Fibroblast of the aortic adventitia (primary cell): ENCODE data around the genes NUP35 and ASDURF.

GRCh38 chr2:182934520-182934986, 68.1 kb upstream of the FRZB start:
- CAGE, long polyA plus RNA, result no peak

DNA sequence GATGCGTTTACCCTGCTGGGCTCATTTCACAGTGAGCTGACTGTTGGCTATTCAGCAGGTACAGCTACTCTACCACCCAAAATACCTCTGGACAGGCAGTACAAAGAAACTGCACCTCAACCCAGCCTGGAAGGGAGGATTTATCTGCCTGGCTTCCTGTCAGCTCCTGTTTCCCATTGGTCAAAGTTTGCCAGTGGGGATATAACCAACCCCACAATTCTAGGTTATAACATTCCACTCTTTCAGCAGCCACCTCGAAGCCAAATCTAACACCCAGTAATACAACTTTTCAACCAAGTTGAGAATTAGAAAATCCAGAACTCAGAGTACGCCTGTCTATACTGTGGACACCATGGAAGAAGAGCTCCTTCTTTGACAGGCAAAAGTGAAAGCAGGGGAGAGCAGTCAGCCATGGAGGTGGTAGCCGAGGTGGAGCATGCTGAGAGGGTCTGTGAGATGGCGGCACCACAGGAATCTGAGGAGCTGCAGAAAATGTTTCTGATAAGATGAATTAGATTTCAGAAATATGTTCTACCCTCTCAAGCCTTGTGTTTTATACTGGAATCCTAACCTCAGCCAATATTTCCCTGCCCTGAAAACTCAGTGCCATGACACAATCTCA, 10.8 kb downstream of the DUSP19 start:
- CAGE, long polyA plus RNA, result no peak

- CAGE, long polyA plus RNA, result no peak
These were observed at the start of gene NUP35 for GRCh38 chr2:183124095-183125358. Gene NUP35, plus strand, starts transcription at chr2:183124443.

- CAGE, long polyA plus RNA, result no peak
These were observed 31.0 kb upstream of the FAM171B start for GRCh38 chr2:186662922-186663135.

DNA sequence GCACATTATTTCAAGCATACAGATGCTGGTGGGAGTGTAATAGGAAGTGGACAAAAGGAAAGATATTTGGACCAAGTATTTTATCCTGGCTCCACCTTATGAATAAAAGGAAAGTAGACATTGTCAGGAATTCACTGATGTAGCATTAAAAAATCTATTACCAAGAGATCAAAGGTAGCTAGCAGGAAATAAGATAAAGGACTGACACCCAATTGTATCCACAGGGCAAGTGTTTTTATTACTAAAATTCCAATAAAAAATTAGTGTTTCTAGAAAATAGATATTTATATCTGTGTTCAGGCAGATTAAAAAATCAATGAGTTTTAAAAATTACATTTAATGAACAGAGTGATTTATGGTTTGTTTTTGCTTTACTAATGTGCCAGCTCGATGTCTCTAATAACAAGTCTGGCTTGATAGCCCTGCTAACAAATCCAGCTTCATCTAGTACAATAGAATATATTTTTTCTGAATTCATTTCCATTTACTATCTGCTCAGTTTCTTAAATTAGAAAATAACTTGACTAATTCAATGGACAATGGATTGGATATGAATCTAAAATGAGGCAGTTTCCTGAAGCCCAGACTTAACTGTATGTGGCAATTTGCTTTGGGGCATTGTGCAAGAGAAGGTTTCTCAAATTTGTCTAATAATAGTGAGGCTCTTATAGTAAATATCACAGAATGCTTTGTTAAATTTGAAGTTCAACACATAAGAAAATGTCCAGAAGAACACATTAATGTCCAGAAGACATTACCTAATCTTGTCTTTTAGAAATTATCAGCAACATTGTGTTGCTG, 25.9 kb downstream of the CALCRL start:
- CAGE, long polyA plus RNA, result no peak

- CAGE, long polyA plus RNA, result no peak
These were observed 23.7 kb downstream of the TFPI start for GRCh38 chr2:187530390-187531131.

GRCh38 chr2:187552965-187553607, 1.1 kb downstream of the TFPI start:
- CAGE, long polyA plus RNA, result no peak

DNA sequence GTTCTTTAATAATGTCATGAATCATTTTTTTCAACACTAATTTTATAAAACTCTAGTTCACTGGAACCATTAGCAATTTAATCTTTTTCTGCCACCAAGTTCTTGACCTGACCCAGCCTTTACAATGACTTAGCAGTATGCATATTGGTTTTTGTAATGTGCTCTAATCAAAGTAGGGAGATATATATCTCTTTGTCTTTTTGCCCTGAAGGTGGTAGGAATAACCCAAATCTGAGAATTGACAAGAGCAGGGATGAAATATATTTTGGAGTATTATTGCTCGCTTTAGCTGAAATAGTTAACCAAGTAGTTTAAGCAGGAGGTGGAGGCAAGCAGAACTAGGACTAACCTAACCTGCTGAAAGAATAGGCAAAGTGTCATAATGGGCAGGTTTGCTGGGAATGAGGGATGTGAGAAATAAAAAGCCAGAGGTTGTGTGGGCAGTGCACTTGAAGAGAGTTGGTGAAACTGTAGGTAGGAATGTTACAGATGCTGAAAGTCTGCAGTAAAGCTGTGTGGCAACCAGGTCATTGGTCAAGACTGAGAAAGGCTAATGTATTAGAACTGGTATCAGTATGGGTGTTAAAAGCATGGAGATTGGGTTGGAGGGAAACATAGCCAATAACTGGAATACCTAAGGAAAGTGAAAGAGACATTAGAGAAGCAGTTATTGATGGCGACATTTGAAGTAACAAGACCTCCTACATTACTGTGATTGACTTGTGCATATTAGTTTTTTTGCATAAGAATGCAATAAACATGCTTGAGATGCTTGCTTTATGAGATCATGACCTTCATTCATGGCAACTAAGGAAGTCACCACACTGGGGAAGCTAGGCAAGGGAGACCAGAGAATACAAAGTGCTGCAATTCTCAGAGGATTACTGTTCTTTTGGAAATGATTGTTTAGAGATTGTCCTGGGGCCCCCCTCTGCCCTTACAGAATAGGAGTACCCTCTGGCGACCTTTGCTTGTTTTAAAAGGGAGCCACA, 11.7 kb downstream of the GULP1 start:
- CAGE, long polyA plus RNA, result no peak

GRCh38 chr2:188624144-188624656, 332.5 kb downstream of the GULP1 start:
- CAGE, long polyA plus RNA, result no peak

DNA sequence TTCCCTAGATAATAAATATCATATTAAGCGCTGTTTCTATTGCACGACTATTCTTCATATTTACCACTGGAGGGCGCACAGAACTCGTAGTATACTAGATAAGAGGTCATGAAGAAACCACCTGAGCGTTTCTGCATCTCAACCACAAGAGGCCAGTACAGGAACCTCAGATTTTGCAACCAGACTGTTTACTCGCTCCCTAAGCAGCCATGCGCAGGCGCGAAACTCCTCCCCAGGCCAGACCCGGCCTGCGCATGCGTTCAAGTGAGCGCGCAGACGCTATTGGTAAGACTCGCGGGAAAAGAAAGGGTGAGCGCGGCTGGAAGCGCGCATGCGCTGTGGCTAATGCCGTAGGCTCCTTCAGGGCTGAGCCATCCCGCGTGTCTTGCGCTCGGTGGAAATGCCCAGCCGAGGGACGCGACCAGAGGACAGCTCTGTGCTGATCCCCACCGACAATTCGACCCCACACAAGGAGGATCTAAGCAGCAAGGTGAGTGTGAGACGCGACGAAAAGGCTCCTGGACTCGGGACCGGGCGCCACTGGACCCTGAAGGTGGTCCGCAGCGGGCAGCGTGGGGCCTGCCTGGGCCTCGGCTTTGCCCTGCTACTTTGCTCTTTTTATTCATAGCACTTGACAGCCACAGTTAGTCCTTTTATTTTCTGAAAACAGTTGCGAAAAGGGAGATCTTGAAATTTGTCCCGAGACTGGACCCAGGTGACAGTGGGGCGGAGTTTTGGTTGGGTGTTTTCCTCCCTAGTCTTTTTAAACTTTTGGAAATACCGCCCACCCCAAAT, at the start of gene ASDURF:
Gene ASDURF, plus strand, starts transcription at position 339 of the 795 bp plus-strand sequence.
- CAGE, long polyA plus RNA, result no peak

GRCh38 chr2:189662398-189662814, 1.1 kb downstream of the ASDURF start:
- CAGE, long polyA plus RNA, result no peak

DNA sequence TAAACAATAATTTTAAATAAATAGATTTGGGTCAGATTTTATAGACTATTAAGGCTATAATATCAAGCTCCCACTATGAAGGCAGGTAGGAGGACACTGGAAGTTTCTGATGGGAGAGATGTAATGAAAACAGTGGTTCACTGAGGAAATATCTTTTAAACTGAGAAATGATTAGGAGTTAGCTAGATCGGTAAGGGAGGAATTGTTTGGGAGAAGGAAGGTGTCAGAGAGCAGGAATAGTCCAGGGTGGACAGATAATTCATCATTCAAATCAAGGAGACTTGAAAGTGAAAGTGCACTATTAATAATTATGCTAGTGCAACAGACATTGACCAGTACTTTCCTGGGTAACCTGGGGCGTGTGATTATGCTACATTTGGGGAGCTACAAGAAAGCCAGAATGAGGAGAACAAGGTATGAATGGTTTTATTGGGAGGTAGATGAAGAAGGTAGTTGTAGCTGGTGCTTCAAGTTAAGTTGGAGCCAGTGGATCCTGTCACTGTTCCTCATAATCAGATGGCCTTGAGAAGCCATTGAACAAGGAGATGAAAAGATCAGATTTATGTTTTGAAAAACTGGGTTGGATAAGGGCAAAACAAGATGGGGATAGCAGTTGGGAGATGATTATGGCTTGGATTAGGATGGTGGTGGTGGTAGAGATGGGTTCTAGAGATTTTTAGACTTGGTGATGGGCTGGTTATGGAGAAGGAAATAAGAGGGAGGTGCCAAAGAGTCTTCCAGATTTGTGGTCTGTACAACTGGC, 28.4 kb downstream of the ANKAR start:
- CAGE, long polyA plus RNA, result no peak

GRCh38 chr2:190093701-190094313, 31.3 kb upstream of the MSTN start:
- CAGE, long polyA plus RNA, result no peak

DNA sequence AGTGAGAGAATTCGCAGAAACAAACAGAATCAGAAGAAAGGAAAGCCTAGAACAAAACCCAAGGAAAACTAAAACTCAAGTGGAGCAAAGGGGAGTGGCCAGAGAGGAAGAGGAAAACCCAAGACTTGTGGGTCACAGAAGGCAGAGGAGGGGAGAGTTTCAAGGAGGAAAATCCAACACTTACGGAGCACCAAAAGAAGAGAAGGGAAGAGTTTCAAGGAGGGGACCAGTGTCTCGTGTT, 1.5 kb upstream of the MFSD6 start:
- CAGE, long polyA plus RNA, result no peak

DNA sequence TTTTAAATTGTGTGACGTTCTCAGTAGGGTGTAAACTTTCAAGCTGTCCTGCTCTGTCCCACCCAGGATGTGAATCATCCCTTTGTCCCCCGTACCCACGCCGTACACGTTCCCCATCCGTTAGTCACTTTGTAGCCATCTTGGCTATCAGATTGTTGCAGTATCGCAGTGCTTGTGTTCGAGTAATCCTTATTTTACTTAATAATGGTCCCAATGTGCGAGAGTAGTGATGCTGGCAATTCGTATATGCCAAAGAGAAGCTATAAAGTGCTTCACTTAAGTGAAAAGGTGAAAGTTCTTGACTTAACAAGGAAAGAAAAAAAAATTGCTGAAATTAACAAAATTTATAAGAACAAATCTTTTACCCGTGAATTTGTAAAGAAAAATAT, 40.9 kb upstream of the NAB1 start:
- CAGE, long polyA plus RNA, result no peak

DNA sequence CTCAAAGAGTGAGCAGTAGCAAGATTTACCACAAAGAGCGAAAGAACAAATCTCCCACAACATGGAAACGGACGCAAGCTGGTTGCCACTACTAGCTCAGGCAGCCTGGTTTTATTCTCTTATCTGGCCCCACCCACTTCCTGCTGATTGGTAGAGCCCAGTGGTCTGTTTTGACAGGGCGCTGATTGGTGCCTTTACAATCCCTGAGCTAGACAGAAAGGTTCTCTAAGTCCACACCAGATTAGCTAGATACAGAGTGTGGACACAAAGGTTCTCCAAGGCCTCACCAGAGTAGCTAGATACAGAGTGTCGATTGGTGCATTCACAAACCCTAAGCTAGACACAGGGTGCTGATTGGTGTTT, 111.5 kb downstream of the NAB1 start:
- CAGE, long polyA plus RNA, result no peak

DNA sequence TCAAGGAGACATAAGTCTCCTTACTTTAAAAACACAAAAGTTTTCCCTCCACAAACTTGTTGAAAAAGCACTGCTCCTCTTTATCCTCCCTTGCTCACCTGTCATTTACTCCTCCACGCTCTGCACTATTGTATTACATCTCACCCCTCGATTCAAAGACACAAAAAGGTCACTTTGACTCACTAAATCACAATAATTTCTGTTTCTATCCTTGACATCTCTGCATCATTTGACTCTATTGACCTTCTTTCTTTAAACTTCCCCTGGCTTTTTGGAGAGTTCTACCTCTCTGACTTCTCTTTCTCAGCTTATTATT, 35.0 kb upstream of the GLS start:
- CAGE, long polyA plus RNA, result no peak

DNA sequence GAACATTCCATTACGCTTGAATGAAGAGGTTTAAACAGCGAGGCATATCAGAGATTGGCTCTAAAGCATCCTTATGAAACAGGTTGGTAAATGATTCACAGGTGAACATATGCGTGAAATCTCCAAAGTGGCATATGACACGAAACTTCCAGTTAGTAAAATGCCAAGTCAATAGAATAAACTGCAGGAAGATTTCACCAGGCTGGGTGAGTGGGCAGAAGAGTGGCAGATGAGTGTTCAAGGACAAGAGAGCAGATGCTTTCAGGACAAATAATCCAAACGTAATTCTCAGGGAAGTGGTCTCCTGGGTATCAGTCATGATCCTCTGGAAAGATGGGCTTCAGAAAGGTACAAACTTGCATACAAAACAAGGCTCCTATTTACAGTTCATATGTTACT, 33.8 kb upstream of the GLS start:
- CAGE, long polyA plus RNA, result no peak

- CAGE, long polyA plus RNA, result no peak
These were observed 12.9 kb downstream of the GLS start for GRCh38 chr2:190893469-190893926.

- CAGE, long polyA plus RNA, result no peak
These were observed 31.9 kb downstream of the GLS start for GRCh38 chr2:190912383-190912988.